A172 (cell line): ENCODE data around the gene GTF3C6.

- RAMPAGE, long total RNA, result no peak
Observed at GRCh38 chr6:110925802-110926001, 32.8 kb upstream of the GTF3C6 start.

DNA sequence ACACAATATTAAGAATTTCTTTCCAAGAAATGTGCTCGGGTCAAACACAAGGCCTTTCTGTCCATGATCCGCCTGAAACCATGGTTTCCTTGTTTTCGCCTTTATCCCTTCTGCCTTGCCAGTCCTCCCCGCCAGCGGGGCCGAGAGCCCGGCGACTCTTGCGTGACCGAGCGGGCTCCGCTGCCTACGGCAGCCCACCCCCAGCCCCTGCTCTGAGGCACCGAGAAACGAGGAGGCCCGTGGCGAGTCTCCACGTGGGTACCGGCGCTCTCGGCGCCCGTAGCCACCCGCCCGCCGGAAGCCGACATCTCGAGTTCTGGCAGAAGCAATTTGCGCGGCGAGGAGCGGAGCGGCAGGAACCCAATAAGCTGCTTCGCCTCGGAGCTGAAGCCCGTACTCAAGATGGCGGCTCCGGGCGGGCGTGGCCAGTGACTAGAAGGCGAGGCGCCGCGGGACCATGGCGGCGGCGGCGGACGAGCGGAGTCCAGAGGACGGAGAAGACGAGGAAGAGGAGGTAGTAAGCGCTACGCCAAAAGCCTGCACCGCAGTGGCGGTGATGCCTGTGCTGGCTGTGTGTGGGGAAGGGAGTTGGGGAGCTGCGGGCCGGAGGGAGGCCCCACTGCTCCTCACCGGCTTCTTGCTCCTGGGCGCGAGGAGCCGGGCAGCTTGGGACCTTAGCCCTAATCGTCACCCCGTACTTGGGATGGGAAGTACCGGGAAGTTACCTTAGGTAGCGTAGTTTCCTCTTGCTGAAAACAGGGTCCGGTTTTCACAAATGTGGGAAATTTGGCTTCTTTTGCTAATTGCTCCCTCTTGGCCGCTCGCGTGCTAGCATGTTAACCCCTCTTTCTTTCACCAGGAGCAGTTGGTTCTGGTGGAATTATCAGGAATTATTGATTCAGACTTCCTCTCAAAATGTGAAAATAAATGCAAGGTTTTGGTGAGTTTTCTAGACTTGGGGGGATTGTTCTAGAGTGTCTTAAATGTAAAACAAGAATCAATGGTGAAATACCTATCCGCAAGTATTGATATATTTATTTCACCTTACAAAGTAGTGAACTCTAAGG lies at the start of gene GTF3C6:
TSS of gene GTF3C6 (plus strand) at position 394 of the 1,067 bp plus-strand sequence.
- RAMPAGE, long total RNA, result start-site peak on the plus strand centred at position 308 of the sequence, 286 bp wide, 951 and 1,900 reads in 2 replicates

DNA sequence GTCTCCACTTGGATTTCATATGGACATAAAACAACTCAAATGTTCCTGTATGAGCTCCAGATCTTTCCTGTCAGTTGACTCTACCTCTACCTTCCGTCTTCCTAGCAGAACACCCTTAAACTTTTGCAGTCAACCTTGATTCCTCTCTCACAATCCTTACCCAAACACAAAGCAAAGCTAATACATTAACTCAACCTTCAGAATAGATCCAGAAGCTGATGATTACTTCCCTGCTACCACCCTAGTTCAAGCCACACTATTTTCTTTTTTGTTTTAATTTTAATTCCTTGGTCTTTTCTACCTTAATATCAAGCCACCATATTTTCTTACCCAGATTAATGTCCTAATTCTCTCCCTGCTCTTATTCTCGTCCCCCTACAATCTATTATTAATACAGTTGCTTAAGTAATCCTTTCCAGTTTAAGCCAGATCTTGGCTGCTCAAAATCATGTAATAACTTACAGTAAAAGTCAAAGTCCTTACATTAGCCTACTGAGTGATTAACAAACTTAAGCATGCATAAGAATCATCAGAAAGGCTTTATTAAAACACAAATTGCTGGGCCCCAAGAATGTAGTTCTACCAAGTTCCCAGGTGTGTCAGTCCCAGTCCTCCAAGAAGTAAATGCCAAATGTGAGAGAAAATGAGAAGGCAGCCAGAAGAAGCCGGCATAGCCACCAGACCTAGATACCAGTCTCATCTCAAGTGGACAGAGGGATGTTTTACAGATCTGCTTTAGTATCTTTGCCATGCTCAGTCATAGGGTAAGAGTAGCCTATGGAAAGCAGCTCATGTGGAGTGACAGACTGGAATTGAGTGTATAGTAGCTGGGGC lies 68.2 kb downstream of the REV3L start:
- RAMPAGE, long total RNA, result no peak

- RAMPAGE, long total RNA, result no peak
Observed at GRCh38 chr6:111415467-111416017, 67.5 kb downstream of the REV3L start.

- RAMPAGE, long total RNA, result no peak
Observed at GRCh38 chr6:111475444-111476138, 7.4 kb downstream of the REV3L start.

DNA sequence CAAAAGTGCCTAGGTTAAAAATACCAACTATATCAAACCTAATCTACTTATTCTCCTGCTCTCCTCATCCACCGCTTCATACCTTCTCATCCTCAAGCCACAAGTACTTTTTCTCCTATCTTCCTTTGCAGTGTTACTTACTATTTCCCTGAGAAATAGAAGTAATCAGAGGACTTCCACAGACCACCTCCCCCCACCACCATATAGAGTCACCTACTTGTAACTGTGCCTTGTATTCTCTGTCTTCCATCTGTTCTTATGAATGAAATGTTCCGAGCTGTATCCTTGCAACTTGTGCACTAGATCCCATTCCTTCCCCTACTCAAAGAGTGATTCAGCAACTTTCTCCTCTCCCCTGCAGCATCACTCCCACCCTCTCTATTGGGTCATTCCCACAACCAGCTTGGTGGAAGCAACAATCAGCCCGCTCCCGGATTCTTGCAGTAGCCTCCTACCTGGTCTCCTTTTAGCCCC lies 34.8 kb upstream of the REV3L start:
- RAMPAGE, long total RNA, result no peak

- RAMPAGE, long total RNA, result no peak
Observed at GRCh38 chr6:111536593-111537284, 53.7 kb upstream of the REV3L start.

DNA sequence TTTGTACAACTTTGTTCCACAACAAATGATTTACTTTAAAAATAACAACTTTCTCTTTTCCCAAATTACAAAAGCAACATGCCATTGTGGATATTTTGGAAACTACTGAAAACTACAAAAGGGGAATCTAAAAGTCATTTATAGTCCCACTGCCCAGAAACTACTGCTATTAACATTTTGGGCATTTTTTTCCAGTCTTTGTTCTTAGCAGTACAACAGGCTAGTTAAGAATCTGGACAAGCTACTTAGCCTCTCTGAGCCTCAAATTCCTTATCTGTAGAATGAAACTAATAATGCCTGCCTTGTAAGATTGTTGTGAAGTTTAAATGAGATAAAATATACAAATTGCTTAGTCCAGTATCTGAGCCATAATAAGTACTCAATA lies 61.1 kb upstream of the REV3L start:
- RAMPAGE, long total RNA, result no peak

GRCh38 chr6:111576171-111576807 lies 29.4 kb downstream of the TRAF3IP2 start:
- RAMPAGE, long total RNA, result no peak

GRCh38 chr6:111589274-111590068 lies 16.2 kb downstream of the TRAF3IP2 start:
- RAMPAGE, long total RNA, result no peak

DNA sequence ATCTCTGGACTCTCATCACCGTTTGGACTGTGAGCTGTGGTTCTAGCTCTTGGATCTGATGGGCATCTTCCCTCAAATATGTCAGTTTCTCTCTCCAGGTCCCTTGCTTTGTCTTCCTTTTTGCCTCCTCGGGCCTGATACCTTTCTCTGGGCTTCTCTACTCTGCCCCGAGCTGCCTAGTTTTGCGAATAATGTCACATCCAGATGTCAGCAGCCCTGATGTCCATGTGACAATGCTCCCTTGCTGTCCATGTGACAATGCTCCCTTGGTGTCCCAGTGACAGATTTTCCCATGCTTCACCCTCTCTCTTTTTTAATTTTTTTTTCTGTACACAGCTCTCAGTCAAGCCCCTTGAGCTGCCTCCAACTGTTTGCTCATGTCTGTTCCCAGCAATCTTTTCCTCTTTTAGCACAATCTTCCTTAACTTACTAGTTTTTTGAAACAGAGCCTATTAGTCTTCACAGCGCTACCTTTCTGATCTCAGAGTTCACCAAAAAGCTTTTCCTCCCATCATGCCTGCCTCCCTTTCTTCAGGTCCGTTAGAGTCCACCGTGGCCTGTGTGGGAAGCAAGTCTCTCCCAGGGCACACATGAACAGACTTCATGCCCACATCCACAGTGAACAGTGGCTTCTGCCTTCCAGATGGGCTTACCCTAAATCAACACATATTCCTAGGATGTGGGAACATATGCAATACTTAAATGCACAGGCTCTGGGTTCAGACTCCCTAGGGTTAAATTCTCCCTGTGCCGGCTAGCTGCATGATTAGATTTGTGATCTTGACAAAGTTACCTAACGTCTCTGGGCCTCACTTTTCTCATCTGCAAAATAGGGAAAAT lies 6.2 kb downstream of the TRAF3IP2 start:
- RAMPAGE, long total RNA, result no peak

DNA sequence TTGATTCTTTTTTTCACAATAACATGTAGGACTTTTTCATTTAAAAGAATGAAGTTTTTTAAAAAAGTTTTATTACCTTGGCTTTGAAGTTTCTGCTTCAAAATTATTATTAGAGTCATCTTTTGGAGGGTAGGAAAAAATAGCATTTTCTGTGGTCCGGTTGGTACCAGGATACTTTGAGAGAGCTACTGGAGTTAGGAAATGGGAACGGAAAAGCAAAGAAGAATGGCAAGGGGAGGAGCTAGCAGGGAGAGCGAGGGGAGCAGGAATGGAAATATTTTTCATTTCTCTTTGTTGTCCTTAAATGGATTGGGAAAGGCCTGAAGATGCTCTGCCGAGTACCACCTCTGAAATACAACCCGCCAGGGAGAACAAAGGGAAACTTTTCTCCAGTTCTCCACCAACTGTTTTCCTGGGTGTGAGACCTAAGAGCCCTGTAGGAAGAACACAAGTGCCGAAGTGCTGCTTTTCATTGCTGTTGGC lies 3.3 kb upstream of the TRAF3IP2 start:
- RAMPAGE, long total RNA, result no peak

DNA sequence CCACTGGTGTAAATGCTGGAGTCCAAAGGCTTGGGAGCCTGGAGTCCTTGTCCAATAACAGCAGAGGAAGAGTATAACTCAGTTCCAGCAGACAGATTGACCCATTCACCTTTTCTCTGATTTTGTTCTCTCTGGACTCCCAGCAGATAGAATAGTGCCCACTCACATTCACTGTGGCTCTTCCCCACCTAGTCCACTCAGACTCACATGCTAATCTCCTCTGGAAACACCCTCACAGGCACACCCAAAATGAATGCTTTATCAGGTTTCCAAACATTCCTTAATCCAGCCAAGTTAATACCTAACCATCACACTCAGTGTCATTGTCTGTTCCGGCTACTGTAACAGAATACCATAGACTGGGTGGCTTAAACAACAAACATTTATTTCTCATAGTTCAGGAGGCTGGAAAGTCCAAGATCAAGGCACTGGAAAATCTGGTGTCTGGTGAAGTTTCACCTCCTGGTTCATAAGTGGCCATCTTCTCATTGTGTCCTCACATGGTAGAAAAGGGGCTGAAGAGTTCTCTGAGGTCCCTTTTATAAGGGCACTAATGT lies 5.1 kb upstream of the TRAF3IP2 start:
- RAMPAGE, long total RNA, result no peak

GRCh38 chr6:111626033-111626427 lies 20.4 kb upstream of the TRAF3IP2 start:
- RAMPAGE, long total RNA, result no peak

DNA sequence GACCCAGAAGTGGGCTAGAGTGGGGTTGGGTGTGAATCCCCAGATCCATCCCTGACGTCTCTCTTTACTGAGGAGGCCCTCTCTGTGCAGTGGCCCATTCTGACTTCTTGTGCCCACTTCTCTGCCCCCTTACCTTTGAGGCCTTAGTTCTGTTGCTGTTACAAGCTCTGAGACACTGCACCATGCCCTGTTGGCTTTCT lies 88.0 kb upstream of the TRAF3IP2 start:
- RAMPAGE, long total RNA, result no peak

GRCh38 chr6:111758956-111760043 lies 114.0 kb downstream of the FYN start:
- RAMPAGE, long total RNA, result no peak

- RAMPAGE, long total RNA, result no peak
Observed at GRCh38 chr6:111762298-111762744, 110.9 kb downstream of the FYN start.

GRCh38 chr6:111770933-111771458 lies 102.3 kb downstream of the FYN start:
- RAMPAGE, long total RNA, result no peak

DNA sequence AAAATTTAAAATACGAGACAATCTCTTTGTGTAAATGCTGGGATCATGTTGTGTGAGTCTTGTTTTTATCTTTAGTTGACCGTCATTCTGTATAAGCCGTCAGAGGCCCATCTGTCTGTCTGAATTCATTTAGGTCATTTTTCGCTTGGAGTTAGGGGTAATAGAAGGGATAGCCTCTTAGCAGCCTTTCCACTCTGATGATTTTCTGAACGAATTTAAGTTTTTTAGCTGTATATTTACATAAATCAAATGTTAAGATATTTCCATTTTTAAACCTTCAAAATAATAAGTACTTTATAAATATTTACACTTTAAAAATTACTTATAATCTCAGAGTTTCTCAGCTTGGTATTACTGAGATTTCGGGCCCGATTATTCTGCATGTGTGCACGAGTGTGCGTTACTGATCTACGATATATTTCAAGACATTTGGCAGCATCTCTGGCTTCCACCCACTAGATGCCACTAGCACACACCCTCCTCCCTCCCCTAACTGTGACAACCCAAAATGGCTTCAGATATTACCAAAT lies 96.1 kb downstream of the FYN start:
- RAMPAGE, long total RNA, result no peak

- RAMPAGE, long total RNA, result no peak
Observed at GRCh38 chr6:111780331-111780752, 92.9 kb downstream of the FYN start.